GM19239 (cell line): ENCODE data around the gene ZCCHC12.

DNA sequence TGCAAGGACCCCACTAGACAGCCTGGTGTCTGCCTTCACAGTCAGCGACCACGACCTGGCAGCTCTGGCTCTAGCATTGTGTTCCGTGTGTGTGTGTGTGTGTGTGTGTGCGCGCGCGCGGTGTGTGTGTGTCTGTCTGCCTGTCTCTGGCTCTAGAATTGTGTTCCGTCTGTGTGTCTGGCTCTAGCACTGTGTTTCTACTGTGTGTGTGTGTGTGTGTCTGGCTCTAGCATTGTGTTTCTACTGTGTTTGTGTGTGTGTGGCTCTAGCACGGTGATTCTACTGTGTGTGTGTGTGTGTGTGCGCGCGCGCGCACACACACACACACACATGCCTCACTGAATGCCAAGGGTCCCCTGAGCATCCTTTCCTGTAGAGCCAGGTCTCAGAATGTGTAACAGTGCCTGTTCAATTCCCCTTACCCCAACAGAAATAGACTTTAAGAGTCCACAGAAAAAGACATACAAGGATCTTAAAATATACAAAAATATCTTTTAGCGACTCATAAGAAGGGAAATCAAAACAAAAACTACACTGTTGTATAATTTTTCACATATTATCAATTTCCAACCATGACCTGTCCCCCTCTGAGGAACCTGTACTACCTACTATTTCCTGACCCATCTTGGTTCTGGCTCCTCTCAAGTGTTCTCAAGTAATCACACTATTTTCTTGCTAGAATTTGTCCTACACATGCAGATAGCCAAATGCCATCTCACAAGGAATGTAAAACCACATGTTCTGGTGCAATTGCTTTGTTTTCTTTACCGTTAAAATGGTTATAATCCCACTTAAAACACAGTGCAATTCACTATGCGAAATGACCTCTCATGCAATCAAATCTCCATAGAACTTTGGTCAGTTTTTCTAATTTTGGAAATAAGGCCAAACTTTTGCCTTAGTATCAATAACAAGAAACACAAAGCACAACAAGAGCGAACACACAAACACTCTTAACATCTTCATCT lies 203.2 kb upstream of the AGTR2 start:
- RRBS = no CpG with 5 or more reads among the region's 19 CpGs

DNA sequence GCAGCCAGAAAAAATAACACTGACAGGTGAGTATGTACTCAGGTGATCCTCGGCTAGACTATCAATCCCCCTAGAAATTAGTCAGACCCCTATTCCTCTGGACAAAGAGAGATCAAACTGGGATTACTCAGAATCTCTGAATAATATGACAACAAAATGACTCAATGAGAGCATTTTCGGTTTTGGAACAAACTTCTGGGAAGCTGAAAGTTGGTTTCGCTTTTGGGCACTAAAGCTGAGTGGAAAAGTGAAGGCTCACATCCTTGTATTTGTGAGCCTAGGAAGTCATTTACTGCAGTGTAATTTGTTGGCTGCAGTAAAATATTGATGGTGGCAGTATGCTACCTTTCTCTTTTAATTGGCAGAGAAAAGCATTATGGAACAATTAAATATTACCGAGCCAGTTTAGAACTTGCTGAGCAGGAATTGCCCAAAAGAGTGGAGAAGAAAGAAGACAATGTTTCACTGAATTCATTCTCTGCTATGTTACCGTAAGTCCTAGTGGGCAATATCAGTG lies 69.4 kb downstream of the AGTR2 start:
- RRBS = no CpG with 5 or more reads among the region's 5 CpGs

- RRBS = no CpG with 5 or more reads among the region's 55 CpGs
Observed at GRCh38 chrX:118823420-118824256, at the start of gene ZCCHC12. Gene ZCCHC12 (plus strand): TSS chrX:118823824.

DNA sequence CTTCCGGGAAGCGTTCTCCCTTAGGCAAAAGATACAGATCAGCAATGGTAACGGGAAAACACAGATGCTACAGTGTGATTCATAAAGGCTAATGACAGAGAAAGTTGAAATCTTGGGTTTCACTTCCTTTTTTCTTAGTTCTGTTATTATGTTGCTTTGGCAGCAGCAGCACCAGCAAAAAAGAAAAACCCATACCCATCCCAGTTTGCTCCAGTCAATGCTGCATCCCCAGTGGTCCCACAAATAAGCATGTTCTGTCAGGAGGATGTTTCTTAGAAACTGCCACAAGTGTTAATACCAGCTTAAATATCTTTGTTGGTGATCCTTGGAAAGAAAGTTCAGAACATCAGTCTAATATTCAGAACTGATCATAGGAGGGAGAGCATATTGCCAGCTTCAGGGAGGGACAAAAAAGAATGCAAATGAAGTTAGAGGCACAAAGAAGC lies 41.2 kb downstream of the LONRF3 start:
- RRBS = no CpG with 5 or more reads among the region's 3 CpGs

- RRBS = no CpG with 5 or more reads among the region's 4 CpGs
Observed at GRCh38 chrX:119398550-119399015, 553 bp upstream of the SLC25A43 start.

DNA sequence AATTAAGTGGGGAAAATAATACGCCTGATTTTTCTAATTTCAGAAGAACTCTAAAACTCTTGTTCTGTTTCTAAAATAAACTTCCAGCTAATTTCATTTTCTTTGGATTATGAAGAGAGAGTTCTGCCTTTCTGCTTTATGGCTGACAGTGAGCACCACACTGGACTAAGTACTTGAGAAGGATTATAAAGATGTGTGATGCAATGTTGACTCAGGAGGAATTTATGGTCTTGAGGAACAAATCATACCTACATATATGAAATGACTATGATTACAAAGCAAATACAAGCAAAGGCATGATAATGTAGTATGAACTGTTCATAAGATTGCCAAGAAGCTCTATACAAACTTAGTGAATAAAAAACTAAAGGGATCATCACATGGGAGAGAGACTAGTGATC lies 13.0 kb upstream of the SLC25A5 start:
- RRBS = no CpG with 5 or more reads among the region's 1 CpG

DNA sequence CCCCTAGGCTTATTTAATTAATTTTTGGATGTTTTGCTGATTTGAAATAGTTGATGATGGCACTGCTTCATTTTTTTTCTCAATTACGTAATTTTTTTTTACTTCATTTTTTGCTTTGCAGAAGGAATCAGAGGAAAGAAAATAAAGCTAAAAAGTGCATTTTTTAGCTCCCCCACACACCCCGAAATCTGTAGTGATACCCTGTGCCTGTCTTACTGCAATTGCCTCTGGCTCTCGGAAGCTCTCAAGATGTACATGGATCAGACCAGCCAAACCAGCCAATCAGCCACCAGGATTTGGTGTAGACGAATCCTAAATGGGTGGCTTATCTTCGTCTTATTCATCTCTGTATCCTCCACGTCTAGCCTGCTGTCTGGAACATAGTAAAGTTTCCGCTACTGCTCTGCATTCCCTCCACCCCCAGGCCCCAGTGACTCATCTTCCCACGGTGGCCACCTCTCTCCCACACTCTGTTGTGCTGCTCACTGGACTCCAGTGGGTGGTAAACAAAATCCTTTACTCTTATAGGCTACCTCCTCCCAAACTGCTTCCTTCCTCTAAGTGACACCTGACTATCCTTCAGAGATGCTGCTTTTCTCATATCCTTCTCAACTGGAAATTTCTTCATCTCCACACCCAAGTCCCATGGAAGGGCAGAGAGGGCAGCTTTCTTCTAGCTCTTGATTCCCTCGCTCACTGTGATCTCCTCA lies 37.9 kb downstream of the SEPTIN6 start:
- RRBS = no CpG with 5 or more reads among the region's 9 CpGs

DNA sequence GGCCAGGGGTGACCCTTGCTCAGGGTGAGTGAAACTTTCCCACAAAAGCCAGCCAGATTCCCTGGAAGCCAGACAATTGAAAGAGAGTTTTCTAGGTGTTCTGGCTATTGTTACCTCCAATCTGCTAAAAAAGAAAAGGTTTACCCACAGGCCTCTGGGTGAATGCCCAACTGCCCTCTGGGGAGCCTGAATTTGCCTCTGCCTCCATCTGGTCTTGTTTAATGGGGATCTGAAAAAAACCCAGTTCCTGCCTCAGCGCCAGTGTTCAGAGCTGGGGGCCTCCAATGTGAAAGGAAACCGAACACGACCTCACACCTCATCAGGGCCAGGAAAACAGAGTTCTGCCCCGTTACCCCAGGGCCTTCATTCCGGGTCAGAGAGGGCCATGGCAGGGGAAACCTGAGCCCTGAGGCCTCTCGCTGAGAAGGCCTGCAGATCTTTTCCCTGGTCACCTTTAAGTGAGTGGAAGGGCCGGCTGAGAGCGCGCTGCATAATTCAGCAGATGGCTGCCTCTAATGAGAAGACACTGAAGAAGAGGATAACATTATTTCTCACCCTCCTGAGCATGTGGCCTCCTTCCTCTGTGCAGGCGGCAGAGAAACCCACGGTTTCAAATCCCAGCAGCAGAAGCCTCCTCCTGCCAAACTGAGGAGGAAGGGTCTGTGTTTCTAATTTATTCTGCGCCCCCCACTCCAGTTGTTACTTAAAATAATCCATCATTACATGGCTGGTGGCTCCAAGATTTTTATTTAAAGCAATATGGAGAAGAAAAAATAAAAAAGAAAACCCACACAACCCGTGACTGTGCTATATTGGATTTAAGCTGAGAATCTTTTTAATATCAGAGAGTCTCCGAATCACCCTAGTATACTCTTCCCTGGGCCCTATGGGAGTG lies 6.7 kb downstream of the SEPTIN6 start:
- RRBS = 0% methylated on average over 1 of the region's 14 CpGs

DNA sequence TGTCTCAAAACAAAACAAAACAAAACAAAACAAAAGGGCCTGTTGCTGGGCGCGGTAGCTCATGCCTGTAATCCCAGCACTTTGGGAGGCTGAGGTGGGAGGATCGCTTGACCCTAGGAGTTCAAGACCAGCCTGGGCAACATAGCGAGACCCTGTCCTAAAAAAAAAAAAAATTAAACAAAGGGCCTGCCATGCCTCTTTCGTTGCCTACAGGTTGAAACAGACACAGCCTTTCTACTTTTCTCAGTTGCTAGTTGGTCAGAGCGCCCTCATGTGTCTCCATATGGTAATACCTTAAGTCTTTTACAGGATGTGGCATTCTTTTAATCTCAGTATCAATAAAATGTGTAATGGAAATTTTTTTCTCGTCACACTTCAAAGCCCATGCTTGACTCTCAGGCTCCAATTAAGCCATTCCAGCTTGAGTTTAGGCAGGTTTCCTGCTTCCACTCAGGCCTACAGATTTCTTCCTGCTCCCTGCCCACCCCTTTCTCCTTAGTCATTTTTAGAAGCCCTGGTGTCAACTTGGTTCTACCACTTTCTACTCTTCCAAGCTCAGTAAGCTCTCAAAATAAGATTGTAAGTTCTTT lies 4.7 kb upstream of the SOWAHD start:
- RRBS = no CpG with 5 or more reads among the region's 7 CpGs

GRCh38 chrX:119755863-119756229 lies 2.5 kb upstream of the SOWAHD start:
- RRBS = no CpG with 5 or more reads among the region's 4 CpGs

DNA sequence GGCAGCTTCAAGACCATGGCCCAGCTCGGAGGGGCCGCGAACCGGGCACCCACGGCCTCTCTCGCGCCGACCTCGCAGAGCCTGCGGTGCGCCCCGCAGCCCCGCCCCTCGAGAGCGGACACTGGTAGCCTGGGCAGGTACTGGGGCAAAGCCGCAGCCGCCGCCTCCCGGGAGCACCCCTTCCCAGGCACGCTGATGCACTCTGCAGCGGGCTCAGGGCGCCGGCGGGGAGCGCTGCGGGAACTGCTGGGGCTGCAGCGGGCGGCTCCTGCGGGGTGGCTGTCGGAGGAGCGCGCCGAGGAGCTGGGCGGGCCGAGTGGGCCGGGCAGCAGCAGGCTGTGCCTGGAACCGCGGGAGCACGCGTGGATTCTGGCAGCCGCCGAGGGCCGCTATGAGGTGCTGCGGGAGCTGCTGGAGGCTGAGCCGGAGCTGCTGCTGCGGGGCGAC lies 288 bp downstream of the SOWAHD start:
- RRBS = 2% methylated on average over 15 of the region's 47 CpGs

GRCh38 chrX:119759931-119760499 lies 1.6 kb downstream of the SOWAHD start:
- RRBS = no CpG with 5 or more reads among the region's 12 CpGs

GRCh38 chrX:119784968-119785952 lies 6.2 kb downstream of the RPL39 start:
- RRBS = no CpG with 5 or more reads among the region's 9 CpGs

DNA sequence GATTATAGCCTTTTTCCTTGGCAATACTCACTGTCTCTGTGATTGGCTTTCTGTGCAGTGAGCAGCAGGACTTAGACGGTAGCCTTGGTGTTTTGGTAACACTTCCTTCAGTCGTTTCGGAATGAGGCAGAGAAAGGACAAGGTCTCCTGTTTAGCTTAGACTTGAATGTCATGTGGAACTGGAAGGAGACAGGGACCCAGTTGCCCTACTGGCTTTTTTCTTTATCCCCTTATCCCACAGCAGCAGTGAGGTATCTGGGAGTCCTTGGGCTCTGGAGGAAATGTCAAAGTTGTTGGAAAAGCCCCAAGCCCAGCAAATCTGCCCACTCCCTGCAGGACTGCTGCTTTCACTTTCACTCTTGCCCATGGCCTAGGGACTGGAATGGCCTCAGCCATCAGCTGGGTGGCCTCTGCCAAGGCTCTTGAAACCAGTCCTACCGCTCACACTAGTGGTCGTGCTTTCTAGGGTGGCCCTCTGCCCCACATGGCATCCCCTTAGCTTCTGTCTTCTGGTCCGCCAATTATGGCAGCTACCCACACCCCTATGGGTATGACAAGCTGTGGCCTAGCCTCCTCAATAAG lies 9.6 kb upstream of the RHOXF1 start:
- RRBS = no CpG with 5 or more reads among the region's 6 CpGs

DNA sequence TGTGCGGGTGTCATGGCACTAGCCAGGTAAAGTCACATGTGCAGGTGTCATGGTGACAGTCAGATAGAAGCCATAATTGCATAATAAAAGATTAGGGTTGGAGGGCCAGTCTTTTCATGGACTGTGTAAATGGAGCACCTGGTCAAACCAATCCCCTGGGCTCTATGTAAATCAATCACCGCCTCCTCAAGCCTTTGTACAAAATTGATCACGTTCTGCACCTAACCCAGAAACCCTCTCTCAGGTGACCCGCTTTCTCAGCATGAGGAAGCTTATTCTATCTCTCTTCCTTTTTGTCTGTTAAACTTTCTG lies 18.0 kb upstream of the RHOXF2 start:
- RRBS = no CpG with 5 or more reads among the region's 4 CpGs

GRCh38 chrX:123619176-123619740 lies 113.6 kb downstream of the THOC2 start:
- RRBS = no CpG with 5 or more reads among the region's 1 CpG

DNA sequence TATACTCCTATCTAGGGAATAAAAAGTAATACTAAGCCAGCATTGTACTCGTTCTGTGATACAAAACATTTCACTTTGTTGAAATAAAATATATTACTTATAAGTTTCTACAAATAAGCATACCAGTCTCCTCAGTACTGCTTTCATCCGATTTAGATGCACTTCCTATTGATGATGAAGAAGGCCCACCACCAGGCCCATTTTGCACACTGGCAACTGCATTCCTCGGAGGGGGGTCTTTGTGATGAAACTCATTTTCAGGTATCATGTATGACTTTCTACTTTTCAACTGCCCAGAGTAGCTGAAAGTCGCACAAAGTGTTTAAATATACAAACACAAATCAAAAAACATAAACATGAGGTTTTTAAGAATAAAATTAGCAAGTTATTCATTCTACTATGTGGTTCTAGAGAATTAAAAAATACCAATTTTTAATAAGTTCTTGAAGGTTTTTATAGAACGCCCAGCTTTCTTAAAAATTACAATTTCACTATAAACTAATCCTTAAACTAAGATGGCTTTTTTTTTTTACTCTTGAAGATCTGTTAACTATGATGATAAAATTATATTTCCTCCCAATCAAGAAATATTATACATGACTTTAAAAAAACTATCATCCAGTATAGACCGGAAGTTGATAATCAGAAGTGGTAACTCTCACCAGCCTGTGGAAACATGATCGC lies 109.7 kb downstream of the THOC2 start:
- RRBS = no CpG with 5 or more reads among the region's 7 CpGs

DNA sequence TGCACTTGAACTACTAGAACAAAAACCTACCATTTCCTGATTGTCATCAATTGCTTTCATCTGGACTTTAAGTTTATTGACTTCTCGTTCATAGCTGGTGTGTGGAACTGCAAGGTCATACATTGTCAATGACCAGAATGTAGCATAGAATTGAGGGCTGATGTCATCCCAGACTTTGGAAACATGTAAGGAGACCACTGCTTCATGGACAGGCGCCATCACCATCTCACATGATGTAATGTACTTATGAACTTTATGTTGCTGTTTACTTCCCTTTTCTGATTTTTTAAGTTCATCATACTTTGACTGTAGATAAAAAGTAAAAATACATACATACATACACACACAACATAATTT lies 105.2 kb downstream of the THOC2 start:
- RRBS = no CpG with 5 or more reads among the region's 2 CpGs

- RRBS = no CpG with 5 or more reads among the region's 2 CpGs
Observed at GRCh38 chrX:123676767-123677395, 56.0 kb downstream of the THOC2 start.